ENCODE data around the genes SNX7, SASS6, VCAM1 and DPH5.

DNA sequence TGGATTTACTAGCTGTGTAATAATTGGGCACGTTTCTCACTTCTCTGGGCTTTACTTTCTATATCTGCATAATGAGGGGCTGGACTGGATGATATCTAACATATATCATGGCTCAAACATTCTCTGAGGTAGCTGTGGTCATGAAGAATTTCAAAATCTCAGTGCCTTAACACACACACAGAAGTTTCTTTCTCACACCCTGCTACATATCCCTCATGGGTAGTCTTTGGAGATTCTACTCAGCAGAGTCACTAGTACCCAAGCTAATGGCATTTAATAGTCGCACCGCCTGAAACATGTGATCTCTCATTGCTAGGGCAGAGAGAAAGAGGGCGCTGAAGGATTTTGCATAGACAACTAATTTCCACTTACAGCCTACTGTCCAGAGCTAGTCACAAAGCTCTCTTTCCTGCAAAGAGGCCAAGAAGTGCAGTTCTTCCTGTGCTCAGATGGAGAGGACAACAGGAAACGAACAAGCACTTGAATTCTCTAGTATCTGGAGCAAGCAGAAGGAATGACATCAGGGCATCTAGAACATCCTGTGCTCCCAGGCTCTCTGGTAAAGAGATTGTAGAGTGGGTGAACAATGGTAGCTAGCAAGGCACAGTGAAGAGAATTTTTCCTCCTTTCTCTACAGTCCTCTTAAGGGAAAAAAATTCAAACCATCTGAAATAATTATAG lies 183.4 kb upstream of the PTBP2 start:
- PRO-cap: no peak

- PRO-cap: no peak
These were observed 372.6 kb downstream of the PTBP2 start for GRCh38 chr1:97094076-97094673.

DNA sequence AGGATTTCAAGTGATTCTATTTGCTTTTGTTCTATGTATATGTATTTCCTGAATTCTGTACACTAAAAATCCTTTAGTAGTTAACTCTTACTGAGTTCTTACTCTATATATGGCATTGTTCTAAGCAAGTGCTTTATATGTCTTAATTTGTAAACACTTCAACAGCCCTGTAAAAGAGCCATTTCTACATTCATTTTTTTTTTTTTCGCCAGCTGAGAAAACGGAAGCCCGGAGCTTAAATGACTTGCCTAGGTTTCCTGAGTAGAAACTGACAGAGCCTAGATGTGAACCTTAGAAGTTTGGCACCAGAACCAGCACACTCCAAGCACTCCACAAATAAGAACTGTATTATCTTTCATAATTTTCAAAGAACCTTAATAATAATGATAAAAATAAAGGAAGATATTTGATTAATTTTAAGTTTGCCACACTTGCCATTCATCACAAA lies 71.5 kb downstream of the DPYD start:
- PRO-cap: no peak

- PRO-cap: no peak
These were observed 13.9 kb downstream of the DPYD start for GRCh38 chr1:97906849-97907402.

DNA sequence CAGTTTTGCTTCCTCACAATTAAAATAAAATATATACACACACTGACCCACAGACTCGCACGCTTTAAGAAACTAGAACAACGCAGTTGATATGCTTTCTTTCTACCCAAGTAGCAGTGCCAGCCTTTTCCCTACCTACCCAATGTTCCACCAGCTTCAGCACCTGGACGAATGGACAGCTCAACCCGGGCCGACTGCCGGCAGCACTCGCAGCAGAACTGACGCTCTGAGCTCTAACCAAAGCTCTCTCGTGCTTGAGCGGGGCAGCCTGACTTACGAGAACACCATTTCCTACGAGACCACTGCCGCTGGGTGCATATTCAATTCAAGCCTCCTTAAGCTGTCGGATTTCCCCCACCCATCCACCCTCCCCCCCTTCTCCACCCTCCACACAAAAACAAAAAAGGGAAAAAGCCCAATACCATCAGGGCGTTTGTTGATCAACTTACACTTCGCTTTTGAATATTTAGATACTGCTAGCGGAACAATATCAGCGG lies 127.4 kb upstream of the DPYD start:
- PRO-cap: no peak

DNA sequence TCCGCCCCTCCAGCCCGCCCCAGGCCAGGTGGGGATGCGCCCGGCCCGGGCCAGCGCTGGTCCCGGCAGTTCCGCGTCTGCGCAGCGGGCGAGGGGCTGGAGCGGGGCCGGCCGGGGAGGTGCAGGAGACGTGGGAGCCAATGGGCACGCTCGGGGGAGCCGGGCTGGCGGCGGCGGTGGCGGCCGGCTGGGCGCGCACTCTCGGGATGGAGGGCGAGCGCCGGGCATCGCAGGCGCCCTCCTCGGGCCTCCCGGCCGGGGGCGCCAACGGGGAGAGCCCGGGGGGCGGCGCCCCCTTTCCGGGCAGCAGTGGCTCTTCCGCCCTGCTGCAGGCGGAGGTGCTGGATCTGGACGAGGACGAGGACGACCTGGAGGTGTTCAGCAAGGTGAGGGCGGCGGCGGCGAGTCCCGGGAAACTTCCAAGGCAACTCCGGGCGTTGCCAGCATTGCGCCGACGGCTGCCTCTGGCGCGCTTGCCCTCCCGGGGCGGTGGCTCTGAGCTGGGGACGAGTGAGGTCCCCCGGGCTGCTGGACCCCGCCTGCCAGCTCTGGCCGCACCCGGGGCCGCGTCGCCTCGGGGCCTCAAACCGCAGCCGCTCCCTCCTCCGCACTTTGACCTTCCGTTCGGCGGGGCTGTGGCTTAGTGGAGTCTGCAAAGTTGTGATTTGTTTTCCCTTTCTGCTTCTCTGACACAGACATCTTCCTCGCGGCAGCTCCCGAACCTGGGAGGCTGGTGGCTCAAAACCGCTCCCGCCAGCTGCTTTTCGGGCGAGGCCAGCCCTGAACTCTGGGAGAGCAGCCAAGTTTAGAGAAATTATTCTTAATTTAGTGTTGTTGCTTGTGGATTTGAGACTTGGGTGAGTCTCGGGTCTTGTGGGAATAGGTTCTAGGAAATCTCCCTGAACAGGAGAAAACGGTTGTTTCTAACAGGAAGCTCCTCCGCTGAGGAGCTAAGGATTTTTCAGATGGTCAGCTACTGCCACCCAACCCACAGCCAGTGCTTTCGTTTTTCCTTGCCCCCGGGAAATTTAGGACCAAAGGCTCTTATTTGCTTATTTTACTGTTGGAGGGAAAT lies at the start of gene SNX7:
TSS of gene SNX7 (plus strand) at position 196 of the 1,075 bp plus-strand sequence.
- PRO-cap: bidirectional peak, plus-strand start at position 147 of the sequence, minus-strand start at position 75 of the sequence; bidirectional peak, plus-strand start at position 446 of the sequence, minus-strand start at position 432 of the sequence; bidirectional peak, plus-strand start at position 668 of the sequence, minus-strand start at position 550 of the sequence

- PRO-cap: no peak
These were observed 177.4 kb downstream of the PLPPR4 start for GRCh38 chr1:99441635-99442159.

- PRO-cap: no peak
These were observed 112.0 kb upstream of the PALMD start for GRCh38 chr1:99533823-99534374.

DNA sequence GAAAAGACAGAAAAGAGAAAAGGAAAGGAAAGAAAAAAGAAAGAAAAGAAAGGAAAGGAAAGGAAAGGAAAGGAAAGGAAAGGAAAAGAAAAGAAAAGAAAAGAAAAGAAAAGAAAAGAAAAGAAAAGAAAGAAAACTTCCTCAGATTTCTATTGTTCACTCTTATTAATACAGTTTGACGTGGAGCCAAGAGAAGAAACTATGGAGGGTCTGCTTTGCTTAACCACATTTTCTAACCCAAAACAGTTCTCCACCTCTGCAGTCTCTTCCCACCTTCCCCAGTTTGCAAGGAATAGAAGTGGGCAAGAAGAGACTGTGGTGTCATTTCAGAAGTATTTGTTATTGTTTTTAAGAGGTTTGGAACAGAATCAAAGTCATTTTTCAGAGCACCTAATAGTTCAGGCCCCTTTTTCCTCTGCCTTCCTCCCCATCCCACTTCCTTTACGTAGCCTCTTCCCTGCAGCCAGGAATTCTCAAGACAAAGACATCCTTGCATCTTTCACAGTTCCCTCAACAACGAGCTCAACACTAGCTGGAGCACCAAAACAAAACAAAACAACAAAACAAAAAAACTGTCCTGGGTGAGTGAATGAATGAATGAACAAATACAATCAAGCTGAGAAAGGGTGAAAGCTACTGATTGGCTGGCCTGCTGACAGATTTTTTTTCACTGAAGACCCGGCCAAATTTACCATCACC lies 6.8 kb downstream of the PALMD start:
- PRO-cap: no peak

GRCh38 chr1:99969353-99969551 lies 544 bp upstream of the SLC35A3 start:
- PRO-cap: no peak

DNA sequence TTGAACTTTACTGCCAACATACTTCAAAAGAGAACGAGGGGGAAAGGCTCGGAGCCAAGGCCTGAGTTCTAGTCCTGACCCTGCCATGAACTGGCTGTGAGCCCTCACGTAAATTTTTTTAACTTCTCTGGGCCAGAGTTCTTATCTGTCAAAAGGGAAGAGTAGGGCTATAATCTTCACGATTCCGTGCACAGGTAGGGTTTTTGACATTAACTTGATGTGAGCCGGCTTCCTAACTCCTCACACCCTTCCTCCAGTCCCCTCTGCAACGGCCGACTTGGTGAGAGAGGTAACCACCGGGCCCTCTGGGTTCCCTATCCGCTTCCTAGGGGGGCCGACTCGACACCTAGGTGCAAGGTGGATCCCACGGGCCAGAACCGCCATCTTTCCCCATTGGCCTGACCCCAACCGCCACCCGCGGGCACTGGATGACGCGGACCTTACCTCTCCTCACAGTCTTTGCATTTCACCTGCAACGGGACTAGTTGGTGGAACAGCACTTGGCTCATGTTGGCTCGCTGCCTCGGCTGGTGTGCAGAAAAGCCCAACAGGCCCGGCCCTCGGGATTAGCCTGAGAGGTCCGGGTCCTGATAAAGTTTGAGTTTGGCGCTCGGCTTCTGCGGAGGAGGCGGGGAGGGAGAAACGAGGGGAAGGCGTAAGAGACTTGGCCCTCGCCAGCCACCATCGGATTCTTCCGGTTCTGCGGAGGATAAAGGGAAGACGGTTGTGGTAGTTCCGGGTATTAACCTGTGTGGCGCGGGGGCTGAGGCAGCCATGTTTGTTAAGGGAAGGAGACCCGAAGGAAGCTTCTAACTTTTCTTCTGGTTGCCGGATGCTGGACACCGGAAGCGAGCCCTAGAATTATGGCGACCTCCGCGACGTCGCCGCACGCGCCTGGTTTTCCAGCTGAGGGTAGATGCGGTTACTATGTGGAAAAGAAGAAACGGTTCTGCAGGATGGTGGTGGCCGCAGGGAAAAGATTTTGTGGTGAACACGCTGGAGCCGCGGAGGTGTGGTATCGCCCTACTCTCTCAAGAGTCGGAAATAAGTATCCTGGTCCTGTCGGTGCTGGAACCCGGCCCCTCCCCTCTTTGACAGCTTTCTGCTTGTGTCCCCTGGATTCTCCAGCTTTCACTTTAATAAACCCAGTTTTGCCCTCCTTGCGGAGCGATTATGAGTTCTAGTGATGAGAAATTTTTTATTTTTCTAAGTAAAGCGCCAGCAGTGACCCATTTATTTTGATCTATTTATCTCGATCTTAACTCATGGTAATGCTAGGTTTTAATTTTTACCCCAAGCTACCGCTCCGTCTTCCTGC lies at the start of gene SASS6:
TSS of gene SASS6 (minus strand) at position 625 of the 1,318 bp plus-strand sequence.
- PRO-cap: bidirectional peak, plus-strand start at position 860 of the sequence, minus-strand start at position 599 of the sequence

- PRO-cap: no peak
These were observed 9.0 kb downstream of the DBT start for GRCh38 chr1:100240670-100241048.

- PRO-cap: unidirectional peak, plus-strand start at chr1:100719742
These were observed at the start of gene VCAM1 for GRCh38 chr1:100719259-100719908. Gene VCAM1, plus strand, starts transcription at chr1:100719742.

DNA sequence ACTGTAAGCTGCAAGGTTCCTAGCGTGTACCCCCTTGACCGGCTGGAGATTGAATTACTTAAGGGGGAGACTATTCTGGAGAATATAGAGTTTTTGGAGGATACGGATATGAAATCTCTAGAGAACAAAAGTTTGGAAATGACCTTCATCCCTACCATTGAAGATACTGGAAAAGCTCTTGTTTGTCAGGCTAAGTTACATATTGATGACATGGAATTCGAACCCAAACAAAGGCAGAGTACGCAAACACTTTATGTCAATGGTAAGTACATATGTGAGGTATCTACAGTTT lies 11.7 kb downstream of the VCAM1 start:
- PRO-cap: no peak

DNA sequence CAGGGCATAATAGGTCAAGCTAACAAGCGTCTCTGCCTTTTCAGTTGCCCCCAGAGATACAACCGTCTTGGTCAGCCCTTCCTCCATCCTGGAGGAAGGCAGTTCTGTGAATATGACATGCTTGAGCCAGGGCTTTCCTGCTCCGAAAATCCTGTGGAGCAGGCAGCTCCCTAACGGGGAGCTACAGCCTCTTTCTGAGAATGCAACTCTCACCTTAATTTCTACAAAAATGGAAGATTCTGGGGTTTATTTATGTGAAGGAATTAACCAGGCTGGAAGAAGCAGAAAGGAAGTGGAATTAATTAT lies 12.8 kb downstream of the VCAM1 start:
- PRO-cap: no peak

- PRO-cap: no peak
These were observed 67.4 kb downstream of the VCAM1 start for GRCh38 chr1:100786833-100787462.

DNA sequence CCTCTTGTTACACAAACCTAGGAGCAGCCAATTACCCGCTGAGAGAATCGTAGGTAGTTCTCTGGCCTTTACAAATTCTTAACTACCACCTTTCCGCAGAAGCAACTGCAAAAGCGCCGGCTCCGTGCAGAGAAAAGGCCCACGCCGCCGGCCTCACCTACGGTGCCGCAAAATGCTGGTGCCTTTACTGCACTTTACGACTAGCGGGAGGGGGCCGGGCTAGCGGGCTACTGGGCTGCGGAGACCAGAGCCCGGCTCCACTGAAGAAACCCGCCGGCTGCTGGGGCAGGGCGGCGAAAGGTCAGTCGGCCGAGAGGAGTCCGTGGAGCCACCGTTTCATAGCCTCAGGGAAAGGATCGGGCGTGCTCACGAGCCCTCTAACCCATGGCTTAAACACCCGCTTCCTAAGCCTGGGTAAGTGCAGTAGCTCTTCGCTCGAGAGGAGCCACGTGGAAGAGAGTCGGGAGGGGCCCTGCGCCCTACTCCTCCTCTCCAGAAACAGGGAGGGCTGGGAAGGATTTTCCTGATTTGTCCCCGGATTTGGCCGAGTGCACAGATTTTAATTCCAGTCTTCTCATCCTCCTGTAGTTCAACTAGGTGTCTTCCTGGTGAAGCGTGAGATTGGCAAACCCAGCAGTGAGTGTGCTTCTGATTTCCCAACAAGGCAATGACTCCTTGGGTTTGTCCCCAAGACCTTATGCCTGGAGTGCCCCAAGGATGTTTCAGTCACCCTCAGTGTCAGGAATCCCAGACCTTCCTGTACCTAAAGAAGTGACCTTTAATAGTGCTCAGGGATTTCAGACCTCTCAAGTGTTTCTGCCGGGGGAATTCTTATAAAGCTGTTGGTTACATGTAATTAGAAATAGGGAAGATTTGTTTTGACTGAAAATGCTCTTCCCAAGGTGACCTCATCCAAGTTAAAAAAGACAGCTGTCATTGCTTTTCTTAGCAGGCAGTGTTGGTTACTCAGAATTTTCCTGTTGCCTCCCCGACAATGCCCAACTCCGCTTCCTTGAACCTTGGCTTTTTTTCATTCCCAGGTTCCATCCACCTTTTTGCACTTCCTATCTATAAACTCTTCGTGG lies at the start of gene DPH5:
TSS of gene DPH5 (minus strand) at position 137 of the 1,085 bp plus-strand sequence.
- PRO-cap: bidirectional peak, plus-strand start at position 247 of the sequence, minus-strand start at position 136 of the sequence

DNA sequence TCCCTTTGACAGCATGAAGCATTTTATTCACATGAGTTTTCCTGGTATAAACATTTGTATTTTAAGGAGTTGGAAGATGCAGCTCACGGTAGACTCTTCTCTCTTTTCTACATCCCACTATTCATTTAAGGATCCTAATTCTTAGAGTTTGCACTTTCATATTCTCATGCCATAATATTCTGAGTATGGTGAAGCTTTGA lies 75.9 kb upstream of the DPH5 start:
- PRO-cap: no peak

- PRO-cap: no peak
These were observed 953 bp downstream of the S1PR1 start for GRCh38 chr1:101237352-101238591.

- PRO-cap: no peak
These were observed 3.3 kb downstream of the S1PR1 start for GRCh38 chr1:101239692-101240902.

Measured in colonic mucosa (tissue), 1 donor.